A549 (cell line): ENCODE measurements around a stretch of chr5.

- PRO-cap = no peak
CAGE:
- cytosol, long polyA plus RNA = no peak
- long polyA plus RNA = no peak
- nucleus, long polyA plus RNA = no peak
Measured at GRCh38 chr5:10016412-10016887, 233.2 kb downstream of the ATPSCKMT start.

DNA sequence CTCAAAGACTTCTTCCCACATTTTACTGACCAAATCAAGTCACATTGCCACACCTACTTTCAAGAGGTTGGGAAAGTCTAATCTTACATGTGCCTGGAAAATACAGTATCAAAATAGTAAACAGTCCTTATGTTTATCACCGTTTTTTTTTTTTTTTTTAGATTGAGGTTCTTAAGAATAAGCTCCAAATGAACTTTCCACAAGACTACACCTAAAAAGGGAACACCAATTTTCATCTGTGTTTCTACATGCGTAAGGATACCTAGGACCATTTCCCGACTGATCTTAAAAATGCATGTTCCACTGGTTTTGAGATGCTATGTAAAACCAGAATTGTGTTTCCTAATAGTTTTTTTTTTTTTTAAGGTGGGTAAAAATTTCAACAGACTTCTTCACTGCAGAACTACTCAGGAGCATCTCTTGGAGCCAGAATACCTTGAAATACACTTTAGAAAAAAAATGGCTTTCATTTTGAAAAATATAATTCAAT, 51.2 kb downstream of the ATPSCKMT start:
- PRO-cap = no peak
CAGE:
- cytosol, long polyA plus RNA = no peak
- long polyA plus RNA = no peak
- nucleus, long polyA plus RNA = no peak

DNA sequence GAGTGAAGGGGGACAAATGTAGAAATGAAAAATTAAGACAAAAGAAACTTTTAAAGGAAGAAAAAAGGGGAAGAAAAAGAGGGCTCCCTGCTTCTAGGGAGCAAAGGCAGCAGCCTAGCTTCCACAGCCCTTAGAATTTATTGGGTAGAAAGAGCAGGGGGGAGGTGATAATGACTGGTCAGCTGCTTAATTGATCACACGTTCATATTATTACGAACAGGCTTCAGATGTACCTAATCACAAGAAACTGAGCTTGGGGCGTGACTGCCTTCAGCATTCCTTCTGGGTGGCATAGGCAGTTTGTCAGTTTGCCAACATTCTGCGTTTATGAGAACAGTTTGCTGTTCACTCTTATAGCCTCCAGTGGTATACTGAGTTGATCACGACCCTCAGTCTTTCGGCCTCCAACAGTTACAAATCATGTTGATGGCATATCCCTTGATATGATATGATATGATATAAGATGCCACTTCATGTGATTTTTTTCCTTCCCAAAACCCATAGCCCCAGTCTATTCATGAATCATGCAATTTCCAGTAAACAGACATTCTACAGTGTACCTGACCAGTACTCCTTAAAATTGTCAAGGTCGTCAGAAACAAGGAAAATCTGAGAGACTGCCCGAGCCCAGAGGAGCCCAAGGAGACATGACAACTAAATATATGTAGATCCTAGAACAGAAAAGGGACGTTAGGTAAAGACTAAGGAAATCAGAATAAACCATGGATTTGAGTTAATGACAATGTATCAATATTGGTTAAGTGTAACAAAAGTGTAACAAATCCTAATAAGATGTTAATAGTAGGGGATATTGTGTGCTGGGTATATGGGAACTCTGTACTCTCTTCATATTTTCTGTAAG, 13.3 kb downstream of the MARCHF6 start:
- PRO-cap = no peak
CAGE:
- cytosol, long polyA plus RNA = no peak
- long polyA plus RNA = no peak
- nucleus, long polyA plus RNA = no peak

GRCh38 chr5:10564605-10565295, 880 bp downstream of the ANKRD33B start:
- PRO-cap = no peak
CAGE:
- cytosol, long polyA plus RNA = no peak
- long polyA plus RNA = no peak
- nucleus, long polyA plus RNA = no peak

GRCh38 chr5:10565657-10566328, 1.9 kb downstream of the ANKRD33B start:
- PRO-cap = no peak
CAGE:
- cytosol, long polyA plus RNA = no peak
- long polyA plus RNA = no peak
- nucleus, long polyA plus RNA = no peak

DNA sequence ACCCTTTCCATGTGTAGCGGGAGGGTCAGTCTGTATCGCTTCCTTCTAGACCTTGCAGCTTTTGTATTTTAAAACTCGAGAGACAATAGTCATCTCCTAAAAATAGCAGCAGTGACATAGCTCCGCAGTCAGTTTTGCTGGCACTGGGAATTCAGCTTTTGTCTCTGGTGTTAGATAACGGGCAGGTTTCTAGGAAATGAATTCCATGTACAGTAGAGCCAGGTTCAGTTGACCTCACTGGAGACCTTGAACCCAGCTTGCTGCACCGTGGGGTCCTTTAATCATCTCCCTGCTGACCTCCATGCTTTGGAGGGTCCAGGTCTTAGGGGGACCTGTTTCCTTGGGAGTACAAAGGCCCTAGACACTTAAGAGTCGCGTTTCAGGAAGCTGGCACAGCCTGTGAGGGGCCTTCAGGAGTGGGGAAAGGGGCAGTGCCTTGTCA, 13.8 kb downstream of the ANKRD33B start:
- PRO-cap = no peak
CAGE:
- cytosol, long polyA plus RNA = no peak
- long polyA plus RNA = no peak
- nucleus, long polyA plus RNA = no peak

DNA sequence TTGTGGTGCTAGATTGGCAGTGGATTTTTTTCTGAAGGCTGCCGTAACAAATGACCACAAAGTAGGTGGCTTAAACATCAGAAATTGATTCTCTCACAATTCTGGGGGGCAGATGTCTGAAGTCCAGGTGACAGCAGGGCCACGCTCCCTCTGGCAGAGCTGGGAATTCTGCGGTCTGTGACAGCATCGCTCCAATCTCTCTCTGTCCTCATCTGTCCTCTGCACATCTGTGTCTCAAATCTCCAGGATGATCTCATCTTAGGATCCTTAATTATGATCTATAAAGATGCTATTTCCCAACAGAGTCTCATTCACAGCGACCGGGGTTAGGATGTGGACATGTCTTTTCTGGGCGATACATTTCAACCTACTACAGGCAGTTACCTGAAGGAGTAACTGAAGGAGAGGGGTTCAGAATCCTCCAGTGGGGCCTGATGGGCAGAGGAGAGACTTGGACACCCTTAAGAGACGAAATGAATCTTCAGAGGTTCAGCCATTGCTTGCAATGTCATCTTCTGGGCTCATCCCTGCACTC, 31.4 kb downstream of the ANKRD33B start:
- PRO-cap = no peak
CAGE:
- cytosol, long polyA plus RNA = no peak
- long polyA plus RNA = no peak
- nucleus, long polyA plus RNA = no peak

DNA sequence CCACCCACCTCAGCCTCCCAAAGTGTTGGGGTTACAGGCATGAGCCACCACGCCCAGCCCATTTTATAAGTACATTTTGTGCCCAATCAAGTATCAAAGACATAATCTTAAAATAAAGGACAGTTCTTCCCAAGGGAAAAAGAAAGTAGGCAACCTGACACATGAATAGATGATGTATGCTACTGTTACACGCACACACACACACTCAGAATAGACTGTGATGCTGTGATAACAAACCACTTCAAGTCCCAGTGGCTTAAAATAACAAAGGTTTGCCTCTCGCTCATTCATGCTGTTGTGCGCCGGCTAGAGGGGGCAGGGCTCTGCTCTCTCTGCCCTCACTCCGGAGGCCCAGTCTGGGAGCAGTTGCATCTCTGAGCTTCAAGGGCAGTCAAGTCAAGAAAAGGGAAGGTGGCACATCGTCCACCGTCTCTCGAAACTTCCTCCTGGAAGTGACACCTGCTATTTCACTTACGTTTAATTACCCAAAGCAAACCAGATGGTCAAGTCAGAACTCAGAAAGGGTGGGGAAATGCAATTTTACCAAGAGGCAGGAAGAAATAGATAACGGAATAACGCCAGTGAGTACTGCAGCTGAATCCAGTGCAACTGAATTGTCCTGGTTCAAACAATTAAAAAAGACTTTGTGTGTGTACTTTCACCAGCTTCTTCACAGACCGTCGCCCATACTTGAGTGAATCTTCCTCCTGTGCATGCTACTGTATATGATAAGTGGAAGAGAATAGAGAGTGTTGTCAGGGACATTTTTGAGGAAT, 43.3 kb downstream of the ANKRD33B start:
- PRO-cap = no peak
CAGE:
- cytosol, long polyA plus RNA = no peak
- long polyA plus RNA = no peak
- nucleus, long polyA plus RNA = no peak

- PRO-cap = no peak
CAGE:
- cytosol, long polyA plus RNA = no peak
- long polyA plus RNA = no peak
- nucleus, long polyA plus RNA = no peak
Measured at GRCh38 chr5:11801070-11801535, 103.1 kb downstream of the CTNND2 start.

DNA sequence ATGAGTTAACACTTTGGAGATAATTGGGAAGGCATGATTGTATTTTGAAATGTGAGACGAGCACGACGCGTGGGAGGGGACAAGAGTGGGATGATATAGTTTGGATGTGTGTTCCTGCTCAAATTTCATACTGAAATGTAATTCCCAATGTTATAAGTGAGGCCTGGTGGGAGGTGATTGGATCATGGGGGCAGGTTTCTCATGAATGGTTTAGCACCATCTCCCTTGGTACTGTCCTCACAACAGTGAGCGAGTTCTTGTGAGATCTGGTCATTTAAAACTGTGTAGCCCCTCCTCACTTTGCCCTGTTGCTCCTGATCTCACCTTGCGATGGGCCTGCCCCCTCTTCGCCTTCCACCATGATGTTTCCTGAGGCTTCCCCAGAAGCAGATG, 721.6 kb upstream of the CTNND2 start:
- PRO-cap = no peak
CAGE:
- cytosol, long polyA plus RNA = no peak
- long polyA plus RNA = no peak
- nucleus, long polyA plus RNA = no peak

DNA sequence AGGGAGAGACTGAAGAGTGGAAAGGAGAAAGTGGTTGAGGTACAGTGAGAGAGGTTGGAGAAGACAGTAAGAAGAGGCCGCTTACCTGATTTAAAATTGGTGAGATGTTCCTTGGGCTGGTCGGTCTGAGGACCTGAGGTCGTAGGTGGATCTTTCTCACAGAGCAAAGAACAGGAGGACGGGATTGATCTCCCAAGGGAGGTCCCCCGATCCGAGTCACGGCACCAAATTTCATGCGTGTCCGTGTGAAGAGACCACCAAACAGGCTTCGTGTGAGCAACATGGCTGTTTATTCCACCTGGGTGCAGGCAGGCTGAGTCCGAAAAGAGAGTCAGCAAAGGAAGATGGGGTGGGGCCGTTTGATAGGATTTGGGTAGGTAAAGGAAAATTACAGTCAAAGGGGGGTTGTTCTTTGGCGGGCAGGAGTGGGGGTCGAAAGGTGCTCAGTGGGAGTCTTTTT, 763.4 kb upstream of the CTNND2 start:
- PRO-cap = no peak
CAGE:
- cytosol, long polyA plus RNA = no peak
- long polyA plus RNA = no peak
- nucleus, long polyA plus RNA = no peak

- PRO-cap = no peak
CAGE:
- cytosol, long polyA plus RNA = no peak
- long polyA plus RNA = no peak
- nucleus, long polyA plus RNA = no peak
Measured at GRCh38 chr5:13354476-13354737, 590.1 kb downstream of the DNAH5 start.

GRCh38 chr5:14171557-14171902, 28.4 kb downstream of the TRIO start:
- PRO-cap = no peak
CAGE:
- cytosol, long polyA plus RNA = no peak
- long polyA plus RNA = no peak
- nucleus, long polyA plus RNA = no peak

GRCh38 chr5:14185245-14186080, 42.3 kb downstream of the TRIO start:
- PRO-cap = no peak
CAGE:
- cytosol, long polyA plus RNA = no peak
- long polyA plus RNA = no peak
- nucleus, long polyA plus RNA = no peak

- PRO-cap = no peak
CAGE:
- cytosol, long polyA plus RNA = no peak
- long polyA plus RNA = no peak
- nucleus, long polyA plus RNA = no peak
Measured at GRCh38 chr5:14189231-14189917, 46.2 kb downstream of the TRIO start.

- PRO-cap = no peak
CAGE:
- cytosol, long polyA plus RNA = no peak
- long polyA plus RNA = no peak
- nucleus, long polyA plus RNA = no peak
Measured at GRCh38 chr5:14204473-14205404, 61.6 kb downstream of the TRIO start.

- PRO-cap = no peak
CAGE:
- cytosol, long polyA plus RNA = no peak
- long polyA plus RNA = no peak
- nucleus, long polyA plus RNA = no peak
Measured at GRCh38 chr5:14256929-14257777, 114.0 kb downstream of the TRIO start.

DNA sequence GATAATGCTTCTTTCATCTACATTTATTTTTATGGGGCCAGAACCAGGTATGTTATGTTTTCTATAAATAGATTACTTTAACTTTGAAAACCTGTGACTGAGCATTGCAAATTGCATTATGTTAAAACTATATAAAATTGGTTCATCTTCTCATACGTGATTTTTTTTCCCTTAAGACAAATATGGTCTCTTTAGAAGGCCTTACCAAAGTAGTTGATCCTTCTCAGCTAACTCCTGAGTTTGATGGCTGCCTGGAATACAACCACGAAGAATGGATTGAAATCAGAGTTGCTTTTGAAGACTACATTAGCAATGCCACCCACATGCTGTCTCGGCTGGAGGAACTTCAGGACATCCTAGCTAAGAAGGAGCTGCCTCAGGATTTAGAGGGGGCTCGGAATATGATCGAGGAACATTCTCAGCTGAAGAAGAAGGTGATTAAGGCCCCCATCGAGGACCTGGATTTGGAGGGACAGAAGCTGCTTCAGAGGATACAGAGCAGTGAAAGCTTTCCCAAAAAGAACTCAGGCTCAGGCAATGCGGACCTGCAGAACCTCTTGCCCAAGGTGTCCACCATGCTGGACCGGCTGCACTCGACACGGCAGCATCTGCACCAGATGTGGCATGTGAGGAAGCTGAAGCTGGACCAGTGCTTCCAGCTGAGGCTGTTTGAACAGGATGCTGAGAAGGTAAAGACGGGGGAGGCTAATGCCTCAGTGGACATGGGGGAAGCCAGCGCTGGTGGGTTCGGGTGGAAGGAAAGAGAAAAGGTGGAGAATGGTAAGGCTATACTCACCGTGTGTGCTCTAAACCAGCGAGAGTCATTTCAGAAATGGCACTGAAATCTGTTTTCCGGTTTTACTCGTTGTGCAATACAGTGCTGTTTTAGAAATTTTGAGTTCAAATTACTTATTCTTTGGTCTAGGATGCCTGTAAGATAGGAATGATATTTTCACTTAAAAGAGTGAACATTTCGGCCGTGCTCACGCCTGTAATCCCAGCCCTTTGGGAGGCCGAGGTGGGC, 147.7 kb downstream of the TRIO start:
- PRO-cap = no peak
CAGE:
- cytosol, long polyA plus RNA = no peak
- long polyA plus RNA = no peak
- nucleus, long polyA plus RNA = no peak

DNA sequence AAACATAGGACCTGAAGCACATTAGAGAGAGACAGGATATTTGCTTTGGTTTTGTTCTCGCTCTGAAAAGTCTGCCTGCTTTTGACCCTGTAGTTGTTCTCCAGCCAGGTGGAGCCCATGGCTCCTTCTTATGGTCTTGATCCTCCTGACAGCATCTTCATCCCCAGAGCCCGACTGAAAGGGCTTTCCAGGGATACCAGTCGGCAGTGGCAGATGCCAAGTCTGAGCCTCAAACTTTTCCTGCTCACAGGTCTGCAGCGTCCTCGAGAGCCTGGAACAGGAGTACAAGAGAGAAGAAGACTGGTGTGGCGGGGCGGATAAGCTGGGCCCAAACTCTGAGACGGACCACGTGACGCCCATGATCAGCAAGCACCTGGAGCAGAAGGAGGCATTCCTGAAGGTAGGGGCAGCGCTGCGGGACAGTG, 212.5 kb upstream of the OTULINL start:
- PRO-cap = no peak
CAGE:
- cytosol, long polyA plus RNA = no peak
- long polyA plus RNA = no peak
- nucleus, long polyA plus RNA = no peak

- PRO-cap = no peak
CAGE:
- cytosol, long polyA plus RNA = no peak
- long polyA plus RNA = no peak
- nucleus, long polyA plus RNA = no peak
Measured at GRCh38 chr5:14441342-14442213, 140.0 kb upstream of the OTULINL start.